Metastatic Pancreatic Carcinoma in the Ovary (tissue), 1 donor: ENCODE data around the gene KNTC1.

DNA sequence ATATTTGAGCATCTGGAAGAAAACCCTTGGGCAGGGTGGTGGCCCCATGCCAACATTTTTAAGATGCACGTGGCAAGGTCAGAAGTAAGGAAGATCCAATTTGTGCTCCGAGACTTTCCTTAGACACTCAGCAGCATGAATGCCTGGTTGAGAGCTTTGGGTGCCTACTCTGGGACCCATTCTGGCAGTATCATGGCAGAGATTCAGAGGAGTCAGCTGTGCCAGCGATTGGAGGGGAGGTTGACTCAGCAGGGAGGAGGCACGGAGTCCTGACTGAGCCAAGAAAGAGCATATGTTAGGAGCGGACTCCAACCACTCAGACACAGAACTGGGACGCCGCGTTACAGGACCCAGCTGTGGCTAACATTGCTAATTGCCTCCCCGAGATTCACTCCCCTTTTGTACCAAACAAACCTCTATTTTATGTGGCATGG, 15.0 kb upstream of the CLIP1 start:
- PRO-cap = unidirectional peak, plus-strand start at position 319 of the sequence

- PRO-cap = no peak
These were observed 11.2 kb upstream of the ZCCHC8 start for GRCh38 chr12:122511946-122512308.

- PRO-cap = bidirectional peak, plus-strand start at chr12:122527281, minus-strand start at chr12:122526936; unidirectional peak, plus-strand start at chr12:122527344; unidirectional peak, minus-strand start at chr12:122527721
These were observed at the start of gene KNTC1 for GRCh38 chr12:122527155-122527972. KNTC1 (plus strand) TSS chr12:122527249.

GRCh38 chr12:122602960-122603369, 75.9 kb downstream of the KNTC1 start:
- PRO-cap = no peak

DNA sequence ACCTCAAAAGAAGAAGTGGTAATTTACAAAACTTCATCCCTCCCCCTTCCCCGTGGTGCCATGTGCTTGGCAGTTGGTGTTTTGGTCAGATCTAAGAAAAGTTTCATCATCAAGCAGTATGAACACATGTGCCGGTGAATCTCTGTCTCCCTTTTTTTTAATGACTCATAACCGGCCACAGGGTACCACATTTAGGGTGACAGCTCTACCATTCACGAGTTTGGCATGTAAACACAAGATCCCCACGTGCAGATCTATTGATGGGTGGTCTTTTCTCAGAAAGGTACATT, 56.3 kb downstream of the HCAR2 start:
- PRO-cap = no peak

GRCh38 chr12:122753689-122754244, 1.1 kb downstream of the DENR start:
- PRO-cap = no peak

DNA sequence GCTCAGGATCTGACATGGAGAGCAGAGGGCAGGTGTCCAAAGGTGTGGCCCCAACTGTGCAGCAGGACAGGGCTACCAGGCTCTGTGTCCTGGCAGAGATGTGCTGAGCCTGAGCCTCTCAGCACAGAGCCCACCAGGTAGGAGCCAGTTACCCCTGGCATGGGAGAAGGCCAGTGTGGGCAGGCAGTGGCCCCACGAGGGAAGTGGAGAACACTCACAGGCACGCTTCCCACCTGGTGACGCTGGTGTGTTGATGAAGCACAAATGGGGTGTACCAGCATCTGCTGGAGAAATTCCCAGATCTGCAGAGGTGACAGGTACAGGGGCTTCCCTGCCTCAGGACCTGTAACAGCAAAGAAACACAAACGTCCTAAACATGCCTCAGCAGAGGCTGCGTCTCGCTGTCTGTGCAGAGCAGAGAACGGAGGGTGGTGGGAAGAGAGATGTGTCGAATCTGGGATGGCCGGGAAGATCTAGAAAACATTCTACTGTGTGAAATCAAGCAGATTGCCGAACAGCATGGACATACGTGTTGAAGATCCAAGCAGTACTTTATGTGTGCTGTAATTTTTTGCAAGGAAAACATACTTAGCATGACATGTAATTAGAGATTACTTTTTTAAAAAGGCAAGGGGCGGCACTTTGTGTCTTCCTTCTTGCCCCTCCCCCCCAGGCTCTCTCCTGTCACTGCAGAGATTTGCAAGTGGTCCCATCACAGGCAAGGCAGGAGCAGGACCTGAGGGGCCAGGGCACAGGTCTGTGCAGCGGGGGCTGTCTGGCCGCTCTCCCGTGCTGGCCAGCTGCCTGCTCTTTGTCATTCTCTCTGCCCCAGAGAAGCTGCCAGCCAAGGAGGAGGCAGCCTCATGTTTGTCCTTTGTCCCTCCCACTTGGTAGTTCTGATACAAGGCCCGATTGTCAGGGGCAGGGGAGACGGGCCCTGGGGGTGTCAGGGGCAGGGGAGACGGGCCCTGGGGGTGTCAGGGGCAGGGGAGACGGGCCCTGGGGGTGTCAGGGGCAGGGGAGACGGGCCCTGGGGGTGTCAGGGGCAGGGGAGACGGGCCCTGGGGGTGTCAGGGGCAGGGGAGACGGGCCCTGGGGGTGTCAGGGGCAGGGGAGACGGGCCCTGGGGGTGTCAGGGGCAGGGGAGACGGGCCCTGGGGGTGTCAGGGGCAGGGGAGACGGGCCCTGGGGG, 17.4 kb downstream of the HIP1R start:
- PRO-cap = no peak

GRCh38 chr12:122861923-122862645, 26.8 kb downstream of the HIP1R start:
- PRO-cap = no peak

- PRO-cap = no peak
These were observed 62.0 kb downstream of the ARL6IP4 start for GRCh38 chr12:123041967-123043387.

- PRO-cap = no peak
These were observed 82.4 kb downstream of the ARL6IP4 start for GRCh38 chr12:123062765-123063478.

DNA sequence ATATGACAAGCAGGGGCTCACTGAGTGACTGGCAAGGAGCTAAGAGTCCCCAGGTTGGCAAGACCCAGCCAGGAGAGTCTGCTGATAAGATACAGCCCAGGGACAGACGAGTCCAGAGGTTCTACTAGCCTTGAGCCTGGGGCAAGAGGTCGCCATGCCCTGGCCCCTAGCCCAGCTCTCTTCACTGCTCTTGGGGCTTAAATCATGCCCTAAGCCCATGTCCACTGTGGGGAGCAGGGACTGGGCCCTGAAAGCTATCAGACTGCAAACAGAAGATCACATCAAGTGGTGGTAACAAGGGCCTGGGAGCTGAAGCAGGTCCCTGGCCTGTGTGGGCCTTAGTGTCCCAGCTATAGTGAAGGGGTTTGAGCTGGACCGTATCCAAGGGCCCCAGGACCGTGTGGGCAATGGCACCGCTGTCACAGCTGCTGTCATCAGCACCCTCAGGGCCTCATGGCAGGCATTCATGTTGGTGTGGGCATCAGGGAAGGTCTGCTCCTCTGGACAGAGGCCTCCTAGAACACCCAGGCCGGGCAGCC, 80.8 kb downstream of the PITPNM2 start:
- PRO-cap = no peak

- PRO-cap = no peak
These were observed 14.3 kb upstream of the PITPNM2 start for GRCh38 chr12:123164914-123165947.

GRCh38 chr12:123321310-123321882, 43.3 kb downstream of the SBNO1 start:
- PRO-cap = no peak

GRCh38 chr12:123325962-123326548, 38.6 kb downstream of the SBNO1 start:
- PRO-cap = no peak

DNA sequence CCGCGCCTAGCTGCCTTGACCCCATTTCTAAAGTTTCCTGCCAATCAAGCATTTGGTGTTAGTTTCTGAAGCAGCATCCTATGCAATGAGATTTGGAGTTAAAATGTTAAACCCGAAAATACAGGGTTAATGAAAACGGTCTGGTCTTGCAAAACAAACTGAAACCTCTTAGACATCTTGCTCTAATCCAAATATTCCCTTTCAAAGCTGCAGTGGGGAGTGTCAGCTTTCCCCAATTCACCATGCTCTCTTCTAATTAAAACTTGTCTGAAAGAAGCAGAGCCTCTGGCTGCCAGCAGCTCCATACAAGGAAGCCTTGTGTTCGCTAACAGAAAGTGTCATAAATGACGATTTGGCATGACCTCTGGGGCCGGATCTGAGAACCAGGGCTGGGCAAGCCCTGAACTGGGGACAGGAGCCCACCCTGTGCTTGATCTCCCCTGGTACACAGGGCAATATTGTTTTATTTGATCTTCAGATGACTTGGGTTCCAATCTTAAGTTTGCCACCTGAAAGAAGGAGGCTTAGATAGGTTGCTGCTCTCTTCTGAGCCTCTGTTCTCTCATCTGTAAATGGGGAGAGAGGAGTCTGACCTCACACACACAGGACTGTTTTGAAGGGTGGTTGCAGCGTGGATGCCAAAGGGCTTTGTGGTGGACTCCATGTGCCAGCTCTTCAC, 7.7 kb downstream of the KMT5A start:
- PRO-cap = no peak

- PRO-cap = no peak
These were observed 8.8 kb upstream of the SNRNP35 start for GRCh38 chr12:123449062-123449627.

GRCh38 chr12:123465648-123466508, 7.9 kb downstream of the SNRNP35 start:
- PRO-cap = no peak

DNA sequence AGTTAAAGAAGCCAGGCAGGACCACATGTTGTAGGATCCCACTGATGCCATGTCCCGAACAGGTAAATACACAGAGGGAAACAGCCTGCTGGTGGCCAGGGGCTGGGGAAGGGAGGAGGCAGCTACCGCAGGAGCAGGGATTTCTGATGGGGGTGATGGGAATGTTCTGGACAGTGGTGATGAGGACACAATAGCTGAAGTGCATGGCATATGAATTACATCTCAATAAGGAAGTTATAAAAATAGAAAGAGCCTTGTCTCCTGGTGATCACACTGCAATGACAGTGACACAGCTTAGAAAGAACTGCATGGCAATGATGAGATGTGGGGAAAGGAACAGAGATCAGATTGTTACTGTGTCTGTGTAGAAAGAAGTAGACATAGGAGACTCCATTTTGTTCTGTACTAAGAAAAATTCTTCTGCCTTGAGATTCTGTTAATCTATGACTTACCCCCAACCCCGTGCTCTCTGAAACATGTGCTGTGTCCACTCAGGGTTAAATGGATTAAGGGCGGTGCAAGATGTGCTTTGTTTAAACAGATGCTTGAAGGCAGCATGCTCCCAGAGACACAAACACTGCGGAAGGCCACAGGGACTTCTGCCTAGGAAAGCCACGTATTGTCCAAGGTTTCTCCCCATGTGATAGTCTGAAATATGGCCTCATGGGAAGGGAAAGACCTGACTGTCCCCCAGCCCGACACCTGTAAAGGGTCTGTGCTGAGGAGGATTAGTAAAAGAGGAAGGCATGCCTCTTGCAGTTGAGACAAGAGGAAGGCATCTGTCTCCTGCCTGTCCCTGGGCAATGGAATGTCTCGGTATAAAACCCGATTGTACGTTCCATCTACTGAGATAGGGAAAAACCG, 34.6 kb downstream of the SNRNP35 start:
- PRO-cap = no peak

DNA sequence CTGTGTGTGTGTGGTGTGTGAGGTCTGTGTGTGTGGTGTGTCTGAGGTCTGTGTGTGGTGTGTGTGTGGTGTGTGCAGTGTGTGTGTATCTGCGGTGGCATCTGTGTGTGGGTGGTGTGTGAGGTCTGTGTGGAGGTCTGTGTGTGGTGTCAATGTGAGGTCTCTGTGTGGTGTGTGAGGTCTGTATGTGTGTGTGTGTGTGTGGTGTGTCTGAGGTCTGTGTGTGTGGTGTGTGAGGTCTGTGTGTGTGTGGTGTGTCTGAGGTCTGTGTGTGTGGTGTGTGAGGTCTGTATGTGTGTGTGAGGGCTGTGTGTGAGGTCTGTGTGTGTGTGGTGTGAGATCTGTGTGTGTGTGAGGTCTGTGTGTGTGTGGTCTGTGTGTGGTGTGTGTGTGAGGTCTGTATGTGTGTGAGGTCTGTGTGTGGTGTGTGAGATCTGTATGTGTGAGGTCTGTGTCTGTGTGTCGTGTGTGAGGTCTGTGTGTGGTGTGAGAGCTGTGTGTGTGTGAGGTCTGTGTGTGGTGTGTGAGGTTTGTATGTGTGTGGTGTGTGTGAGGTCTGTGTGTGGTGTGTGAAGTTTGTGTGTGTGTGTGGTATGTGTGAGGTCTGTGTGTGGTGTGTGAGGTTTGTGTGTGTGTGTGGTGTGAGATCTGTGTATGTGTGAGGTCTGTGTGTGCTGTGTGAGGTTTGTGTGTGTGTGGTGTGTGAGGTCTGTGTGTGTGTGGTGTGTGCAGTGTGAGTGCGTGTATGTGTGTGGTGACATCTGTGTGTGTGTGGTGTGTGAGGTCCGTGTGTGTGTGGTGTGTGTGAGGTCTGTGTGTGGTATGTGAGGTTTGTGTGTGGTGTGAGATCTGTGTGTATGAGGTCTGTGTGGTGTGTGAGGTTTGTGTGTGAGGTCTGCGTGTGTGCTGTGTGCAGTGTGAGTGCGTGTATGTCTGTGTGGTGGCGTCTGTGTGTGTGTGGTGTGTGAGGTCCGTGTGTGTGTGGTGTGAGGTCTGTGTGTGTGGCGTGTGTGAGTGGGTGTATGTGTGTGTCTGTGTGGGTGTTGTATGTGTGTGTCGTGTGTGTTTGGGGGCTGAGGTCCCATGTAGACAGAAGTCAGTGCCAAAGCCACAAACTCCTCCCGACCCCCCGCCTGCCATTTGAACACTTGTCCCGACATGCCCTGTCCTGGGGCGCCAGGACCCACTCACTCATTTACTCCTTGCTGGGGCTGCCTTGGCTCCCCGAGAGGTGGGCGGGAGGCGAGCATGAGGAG, 20.9 kb downstream of the RILPL1 start:
- PRO-cap = no peak

- PRO-cap = no peak
These were observed 809 bp upstream of the RILPL1 start for GRCh38 chr12:123534249-123534807.